H7 (cell line): ENCODE measurements around the gene NSG1.

DNA sequence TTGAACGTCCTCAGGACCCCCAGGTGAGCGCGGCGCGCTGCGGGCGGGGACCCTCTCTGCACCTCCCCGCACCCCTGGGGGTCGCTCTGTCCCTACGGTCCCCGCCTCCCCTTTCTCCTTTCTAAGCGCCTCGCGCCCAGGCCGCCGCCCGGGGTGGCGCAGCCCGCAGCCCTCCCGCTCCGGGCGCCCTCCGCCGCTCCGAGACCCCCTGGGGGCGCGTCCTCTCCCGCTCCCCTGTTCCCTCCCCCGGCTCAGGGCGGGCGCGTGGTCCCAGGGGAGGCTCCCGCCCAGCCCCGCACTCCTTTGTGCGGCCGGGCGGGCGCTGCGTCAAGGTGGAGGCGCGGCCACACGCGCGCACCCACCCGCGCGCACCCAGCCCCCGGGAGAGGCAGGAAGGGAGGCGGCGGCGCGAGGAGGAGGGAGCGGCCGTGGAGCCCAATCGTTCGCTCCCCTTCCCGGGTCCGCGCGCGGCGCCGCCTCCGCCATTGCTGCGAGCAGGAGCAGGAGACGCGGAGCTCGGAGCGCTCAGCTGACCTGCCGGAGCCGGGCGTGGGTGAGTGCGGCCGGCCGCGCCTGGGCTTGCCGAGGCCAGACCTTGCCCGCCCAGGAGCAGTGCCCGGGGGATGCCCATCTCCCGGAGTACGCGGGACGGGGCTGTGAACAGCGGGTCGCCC is at the start of gene NSG1:
Gene NSG1 (plus strand): TSS at position 482 of the 674 bp plus-strand sequence.
- RAMPAGE, long total RNA: no peak

DNA sequence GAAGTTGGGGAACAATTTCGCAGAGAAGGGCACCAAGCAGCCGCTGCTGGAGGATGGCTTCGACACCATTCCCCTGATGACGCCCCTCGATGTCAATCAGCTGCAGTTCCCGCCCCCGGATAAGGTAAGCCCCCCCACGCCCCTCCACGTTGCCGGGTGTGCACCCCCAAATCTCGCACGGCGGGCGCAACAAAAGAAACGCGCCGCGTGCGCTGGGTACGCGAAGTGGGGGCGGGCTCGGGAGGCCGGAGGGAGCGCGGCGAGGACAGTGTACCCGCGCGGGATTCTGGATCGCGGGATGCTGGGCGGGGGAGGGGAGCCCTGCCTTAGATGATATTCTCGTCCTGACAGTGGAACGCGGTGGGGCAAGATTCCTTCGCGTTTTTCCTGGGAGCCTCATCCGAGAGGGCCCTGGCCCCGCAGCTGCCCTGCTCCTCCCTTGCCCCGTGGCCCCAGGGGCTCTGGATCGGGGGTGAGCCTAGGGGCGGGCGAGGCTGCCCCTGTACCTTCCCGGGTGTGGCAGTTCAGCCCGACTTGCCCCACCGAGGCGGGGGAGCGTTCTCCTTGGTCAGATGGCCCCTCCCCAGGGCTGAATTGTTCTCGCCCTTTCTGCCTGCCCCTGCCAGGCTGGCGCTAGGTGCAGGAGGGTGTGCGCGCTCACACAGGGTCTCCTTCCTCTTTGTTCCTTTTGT is 879 bp downstream of the NSG1 start:
- RAMPAGE, long total RNA: no peak

DNA sequence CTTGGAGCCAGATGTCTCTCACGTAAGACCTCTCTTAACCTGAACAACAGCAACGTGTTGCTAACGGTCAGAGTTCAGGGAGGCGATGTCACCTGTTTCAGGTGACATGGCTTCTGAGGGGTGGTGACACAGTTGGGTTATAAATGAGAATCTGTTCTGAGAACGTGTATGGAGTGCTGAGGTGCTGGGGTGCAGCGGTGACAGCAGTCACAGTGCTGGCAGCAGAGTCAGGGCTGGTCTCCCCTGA is 2.6 kb downstream of the NSG1 start:
- RAMPAGE, long total RNA: no peak

- RAMPAGE, long total RNA: no peak
Observed at GRCh38 chr4:4417672-4418215, 30.8 kb downstream of the NSG1 start.

DNA sequence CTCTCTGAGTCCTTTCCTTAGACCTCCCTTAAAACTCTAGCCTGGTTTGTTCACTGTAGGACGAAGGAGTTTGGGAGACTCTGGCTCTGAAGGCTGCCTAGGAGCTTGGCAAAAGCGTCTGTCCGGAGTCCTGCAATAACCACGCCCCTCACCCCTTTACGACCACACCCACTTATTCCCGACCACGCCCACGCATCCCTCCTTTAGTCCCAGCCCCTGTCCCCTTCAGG is 131.0 kb upstream of the STX18 start:
- RAMPAGE, long total RNA: no peak

DNA sequence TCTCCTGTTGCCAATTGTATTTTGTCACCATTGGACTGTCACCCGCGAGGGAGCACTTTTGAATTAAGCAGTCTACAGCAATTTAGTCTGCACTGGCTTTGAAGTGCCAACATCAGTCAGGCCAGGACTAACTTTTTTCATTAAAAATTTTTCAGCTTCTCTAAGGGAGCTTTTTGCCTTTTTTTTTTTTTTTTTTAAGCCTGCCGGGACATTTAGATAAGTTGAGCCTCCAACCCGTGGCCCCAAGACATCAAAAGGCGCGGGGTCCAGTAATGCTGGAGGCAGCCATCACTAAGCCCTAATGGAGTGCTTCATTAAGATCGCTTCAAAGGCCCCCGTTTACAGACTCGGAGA is 98.2 kb upstream of the MSX1 start:
- RAMPAGE, long total RNA: no peak

- RAMPAGE, long total RNA: no peak
Observed at GRCh38 chr4:4860281-4861133, 1.0 kb downstream of the MSX1 start.

DNA sequence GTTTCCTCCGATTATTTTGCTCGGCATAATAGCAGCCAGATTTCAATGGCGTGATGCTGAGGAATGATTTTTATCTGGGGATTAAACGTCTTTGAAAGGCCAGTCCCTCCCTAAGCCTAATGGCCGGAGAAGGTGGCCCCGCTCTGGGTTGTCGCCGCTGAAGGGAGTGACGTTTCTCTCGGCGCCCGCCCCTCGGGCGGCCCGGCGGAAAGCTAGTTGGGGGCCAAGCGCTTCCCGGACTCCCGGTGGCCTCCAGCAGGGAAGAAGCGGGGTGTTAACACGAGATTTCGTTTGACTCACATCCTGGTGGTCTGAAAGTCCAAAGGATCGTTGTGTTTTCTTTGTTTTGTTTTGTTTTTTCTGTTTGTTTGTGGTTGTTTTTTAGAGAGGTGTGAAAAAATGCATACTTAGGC is 1.7 kb downstream of the MSX1 start:
- RAMPAGE, long total RNA: no peak

GRCh38 chr4:5004239-5004554 is 15.1 kb downstream of the CYTL1 start:
- RAMPAGE, long total RNA: no peak

- RAMPAGE, long total RNA: no peak
Observed at GRCh38 chr4:5017136-5017395, 2.2 kb downstream of the CYTL1 start.

- RAMPAGE, long total RNA: no peak
Observed at GRCh38 chr4:5798414-5798868, 87.4 kb downstream of the EVC start.

- RAMPAGE, long total RNA: no peak
Observed at GRCh38 chr4:6276938-6277767, 7.5 kb downstream of the WFS1 start.

DNA sequence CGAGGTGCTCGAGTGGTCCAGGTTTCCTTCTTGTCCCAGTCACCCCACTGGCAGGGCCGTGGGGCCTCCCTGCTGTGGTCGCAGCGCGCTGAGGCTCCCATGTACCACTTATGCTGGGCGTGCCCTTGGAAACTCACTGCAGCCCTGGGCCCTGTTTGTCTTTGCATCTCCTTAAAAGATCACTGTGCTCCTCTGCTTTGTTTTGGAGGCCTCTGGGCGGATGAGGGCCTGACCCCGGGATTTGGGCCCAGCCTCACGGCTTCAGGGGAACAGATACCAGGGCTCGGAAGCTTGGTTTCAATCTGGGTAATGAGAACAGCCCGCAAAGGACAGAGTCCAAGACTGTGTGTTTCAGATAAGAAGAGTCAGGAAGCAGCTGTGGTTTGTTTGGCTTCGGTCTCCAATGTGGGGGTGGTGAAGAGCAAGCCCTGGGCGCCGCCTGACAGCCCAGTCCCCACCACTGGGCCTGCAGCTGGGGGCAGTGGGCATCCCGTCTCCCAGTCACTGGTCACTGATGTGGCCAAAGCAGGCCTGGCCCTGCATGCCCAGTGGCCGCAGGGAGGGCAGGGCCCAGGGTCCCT is 9.0 kb downstream of the WFS1 start:
- RAMPAGE, long total RNA: no peak

GRCh38 chr4:6281741-6282376 is 12.2 kb downstream of the WFS1 start:
- RAMPAGE, long total RNA: no peak

DNA sequence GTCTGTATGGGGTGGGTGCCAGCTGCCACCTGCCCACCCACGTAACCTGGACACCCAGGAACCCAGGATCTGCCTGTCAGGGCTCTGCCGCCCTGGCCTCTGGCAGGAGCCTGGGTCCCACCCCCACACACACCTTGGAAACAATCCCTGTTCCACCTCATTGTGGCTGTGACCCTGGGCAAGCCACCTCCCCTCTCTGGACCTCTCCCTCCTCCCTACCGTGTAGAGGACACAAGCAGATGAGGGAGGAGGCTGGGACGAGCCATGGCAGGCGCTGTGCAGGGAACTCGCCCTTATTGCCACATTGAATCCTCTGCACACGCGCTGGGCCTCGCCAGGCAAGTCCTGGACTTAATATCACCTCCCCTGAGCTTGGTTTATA is 81.3 kb downstream of the PPP2R2C start:
- RAMPAGE, long total RNA: no peak

DNA sequence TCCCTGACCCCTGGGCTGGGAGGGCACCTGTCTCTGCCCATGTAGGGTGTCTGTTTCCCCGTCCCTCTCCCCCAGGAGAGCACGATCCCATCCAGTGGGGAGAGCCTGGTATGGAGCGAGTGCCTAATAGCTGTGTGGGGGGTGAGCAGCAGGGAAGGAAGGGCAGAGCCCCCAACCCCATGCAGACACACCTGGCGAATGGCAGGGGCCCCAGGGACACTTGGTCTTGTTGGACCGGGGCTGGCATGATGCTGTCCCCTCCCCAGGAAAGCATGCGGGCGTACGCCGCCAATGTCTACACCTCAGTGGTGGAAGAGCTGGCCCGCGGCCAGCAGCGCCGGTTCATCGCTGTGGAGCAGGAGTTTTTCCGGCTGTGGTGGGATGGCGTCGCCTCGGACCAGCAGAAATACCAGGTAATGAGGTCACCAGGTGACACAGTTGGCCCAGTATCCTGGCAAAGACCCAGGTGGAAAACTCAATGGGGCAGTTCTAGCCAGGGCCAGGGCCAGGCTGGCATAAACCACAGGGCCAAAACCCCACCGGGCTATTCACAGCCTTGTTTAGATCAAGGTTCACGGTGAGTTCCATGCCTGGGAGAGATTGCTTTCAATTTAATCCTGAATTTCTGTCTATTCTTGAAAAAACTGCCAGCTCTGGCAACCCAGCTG is 1.5 kb downstream of the MAN2B2 start:
- RAMPAGE, long total RNA: no peak

GRCh38 chr4:6642432-6643131 is 2.1 kb downstream of the MRFAP1 start:
- RAMPAGE, long total RNA: no peak

DNA sequence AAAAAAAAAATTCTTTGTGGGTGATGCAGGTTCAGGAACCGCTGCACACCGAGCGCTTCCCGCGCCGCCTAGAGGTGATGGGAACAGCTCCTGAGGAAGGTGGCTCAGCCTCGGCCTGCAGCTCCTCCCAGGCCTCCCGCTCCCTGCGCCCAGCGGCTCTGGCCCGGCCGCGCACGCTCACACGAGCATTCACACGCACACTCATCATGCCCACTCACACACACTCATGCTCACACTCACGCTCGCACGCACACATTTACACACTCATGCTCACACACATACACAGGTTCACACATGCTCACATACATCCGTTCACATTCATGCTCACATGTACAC is 9.2 kb upstream of the ENSG00000170846 start:
- RAMPAGE, long total RNA: no peak

DNA sequence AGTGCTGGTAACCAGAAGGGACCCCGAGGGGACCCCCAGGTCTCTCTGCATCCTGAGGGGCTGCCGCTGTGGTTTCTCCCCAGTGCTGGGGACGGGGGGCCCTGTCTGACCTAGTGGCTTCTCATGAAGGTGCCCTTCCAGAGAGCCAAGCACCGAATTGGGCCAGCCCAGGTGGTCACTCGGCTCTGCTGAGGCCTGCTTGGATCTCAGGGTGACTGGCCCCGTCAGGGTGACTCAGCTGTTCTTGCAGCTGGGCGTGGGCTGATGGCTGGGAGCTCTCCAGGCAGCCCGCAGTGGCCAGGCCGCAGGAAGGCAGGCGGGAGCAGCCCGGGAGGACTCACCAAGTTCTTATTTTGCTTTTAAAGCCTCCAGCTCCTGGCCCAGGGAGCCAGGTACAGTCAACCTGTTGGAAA is 16.6 kb downstream of the BLOC1S4 start:
- RAMPAGE, long total RNA: no peak

GRCh38 chr4:6861793-6862549 is 47.7 kb upstream of the TBC1D14 start:
- RAMPAGE, long total RNA: no peak